ENCODE data around the gene MPHOSPH6.

- RRBS, 2 experiments = 81% methylated on average over 3 of the region's 29 CpGs; no CpG with 5 or more reads in 1 of the 2 experiments
CAGE:
- cytosol, long polyA minus RNA = no peak
- cytosol, long polyA plus RNA = no peak
- long polyA plus RNA = no peak
- nucleus, long polyA minus RNA = no peak
- nucleus, long polyA plus RNA = no peak
Measured at GRCh38 chr16:81652160-81653333, 126.5 kb upstream of the PLCG2 start.

GRCh38 chr16:81654945-81656125 is 123.8 kb upstream of the PLCG2 start:
- RRBS, 2 experiments = no CpG with 5 or more reads among the region's 23 CpGs
CAGE:
- cytosol, long polyA minus RNA = no peak
- cytosol, long polyA plus RNA = no peak
- long polyA plus RNA = no peak
- nucleus, long polyA minus RNA = no peak
- nucleus, long polyA plus RNA = no peak

DNA sequence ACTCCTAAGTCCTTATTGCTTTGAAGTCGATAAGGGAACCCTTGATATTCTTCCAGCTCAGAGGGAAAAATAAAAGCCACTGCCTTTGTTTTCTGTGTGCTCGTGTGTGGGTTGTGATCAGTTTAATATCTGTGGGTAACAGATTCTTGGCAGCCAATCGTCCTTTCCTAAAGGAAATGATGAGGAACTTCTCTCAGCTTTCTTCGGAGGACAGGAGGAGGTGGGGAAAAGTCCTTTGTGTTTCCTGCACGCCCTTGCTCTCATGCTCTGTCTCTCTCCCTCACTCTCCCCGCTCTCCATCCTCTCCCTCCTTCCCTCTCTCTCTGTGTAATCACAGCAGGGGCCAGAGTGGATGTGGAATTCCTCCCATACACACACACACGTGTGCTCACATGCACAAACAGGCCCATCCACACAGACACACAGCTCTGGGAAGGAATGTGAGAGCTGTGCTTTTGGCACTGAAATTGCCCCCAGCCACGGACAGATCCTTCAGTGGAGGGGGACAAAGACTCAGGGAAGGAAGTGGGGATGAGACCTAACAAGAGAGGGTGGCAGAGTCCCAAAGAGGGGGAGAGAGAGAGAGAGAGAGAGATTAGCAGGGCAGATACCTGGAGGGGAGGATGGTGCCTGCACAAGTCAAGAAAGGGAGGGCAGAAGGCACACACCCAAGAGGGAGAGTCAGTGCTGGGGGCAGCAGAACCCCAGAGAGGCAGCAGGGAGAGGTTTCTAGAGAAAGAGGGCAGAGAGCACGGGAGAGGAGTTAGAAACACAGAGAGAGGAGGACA is 83.6 kb upstream of the PLCG2 start:
- RRBS, 2 experiments = no CpG with 5 or more reads among the region's 9 CpGs
CAGE:
- cytosol, long polyA minus RNA = no peak
- cytosol, long polyA plus RNA = no peak
- long polyA plus RNA = no peak
- nucleus, long polyA minus RNA = no peak
- nucleus, long polyA plus RNA = no peak

- RRBS, 2 experiments = no CpG with 5 or more reads among the region's 16 CpGs
CAGE:
- cytosol, long polyA minus RNA = no peak
- cytosol, long polyA plus RNA = no peak
- long polyA plus RNA = start-site peak on the plus strand at chr16:81711176-81711734, 533 and 476 reads in 2 replicates
- nucleus, long polyA minus RNA = no peak
- nucleus, long polyA plus RNA = no peak
Measured at GRCh38 chr16:81710941-81711611, 68.0 kb upstream of the PLCG2 start.

- RRBS, 2 experiments = 97% methylated on average over 4 of the region's 16 CpGs
CAGE:
- cytosol, long polyA minus RNA = no peak
- cytosol, long polyA plus RNA = no peak
- long polyA plus RNA = no peak
- nucleus, long polyA minus RNA = no peak
- nucleus, long polyA plus RNA = no peak
Measured at GRCh38 chr16:81711612-81712116, 67.4 kb upstream of the PLCG2 start.

- RRBS, 2 experiments = 27 to 29% methylated on average over 27 of the region's 78 CpGs
CAGE:
- cytosol, long polyA minus RNA = no peak
- cytosol, long polyA plus RNA = no peak
- long polyA plus RNA = no peak
- nucleus, long polyA minus RNA = no peak
- nucleus, long polyA plus RNA = no peak
Measured at GRCh38 chr16:81779412-81780399, 615 bp downstream of the PLCG2 start.

- RRBS, 2 experiments = no CpG with 5 or more reads among the region's 26 CpGs
CAGE:
- cytosol, long polyA minus RNA = no peak
- cytosol, long polyA plus RNA = no peak
- long polyA plus RNA = no peak
- nucleus, long polyA minus RNA = no peak
- nucleus, long polyA plus RNA = no peak
Measured at GRCh38 chr16:81785569-81786914, 7.0 kb downstream of the PLCG2 start.

- RRBS, 2 experiments = no CpG with 5 or more reads among the region's 4 CpGs
CAGE:
- cytosol, long polyA minus RNA = no peak
- cytosol, long polyA plus RNA = no peak
- long polyA plus RNA = no peak
- nucleus, long polyA minus RNA = no peak
- nucleus, long polyA plus RNA = start-site peak on the plus strand at chr16:82056428-82056550, 31 and 22 reads in 2 replicates
Measured at GRCh38 chr16:82056192-82056622, 21.2 kb downstream of the HSD17B2 start.

DNA sequence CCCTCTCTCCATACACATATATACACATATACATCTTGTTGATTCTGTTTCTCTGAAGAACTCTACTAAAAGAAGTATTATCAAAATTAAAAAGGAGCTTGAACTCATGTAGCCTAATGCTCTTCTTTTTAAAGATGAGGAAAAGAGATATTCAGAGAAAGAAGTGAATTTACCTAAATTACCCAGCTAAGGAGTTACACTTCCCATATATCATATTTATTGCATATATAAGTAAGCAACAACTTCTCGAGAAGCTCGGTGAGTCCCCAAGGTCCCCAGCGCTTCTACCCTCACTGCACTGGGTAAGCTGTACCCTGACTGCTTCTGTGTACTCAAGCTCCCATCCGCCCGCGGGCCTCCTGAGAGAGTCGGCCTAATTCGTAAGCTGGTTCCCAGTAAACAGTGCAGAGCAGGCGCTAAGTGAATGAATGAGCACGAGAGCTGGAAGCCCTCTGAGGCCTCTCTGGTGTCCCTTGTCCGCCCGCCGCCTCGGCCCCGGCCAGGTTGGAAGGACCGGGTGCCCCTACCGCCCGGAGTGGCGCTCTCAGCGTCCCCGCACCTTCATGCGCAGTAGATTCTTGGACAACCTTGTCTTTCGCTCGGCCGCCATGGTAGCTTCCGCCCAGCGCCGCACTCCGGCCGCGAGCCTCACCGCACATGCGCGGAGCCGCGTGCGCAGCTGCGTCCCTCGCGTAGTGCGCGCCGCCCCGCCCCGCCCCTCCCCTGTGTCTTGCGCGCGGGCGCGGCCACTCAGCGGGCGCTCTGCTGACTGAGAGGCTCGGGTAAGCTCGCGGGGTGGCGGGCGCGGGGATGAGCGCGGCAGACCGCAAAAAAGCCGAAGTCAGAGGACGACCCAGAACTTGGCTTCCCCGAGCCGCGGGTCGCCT is at the start of gene MPHOSPH6:
Gene MPHOSPH6, minus strand, starts transcription at position 659 of the 887 bp plus-strand sequence.
- RRBS, 2 experiments = under 1 to 3% methylated on average over 9 of the region's 67 CpGs
CAGE:
- cytosol, long polyA minus RNA = start-site peak on the minus strand centred at position 632 of the sequence, 11 bp wide, 37 reads
- cytosol, long polyA plus RNA = start-site peak on the minus strand centred at position 636 of the sequence, 40 bp wide, 176 and 797 reads in 2 replicates
- long polyA plus RNA = start-site peak on the minus strand centred at position 640 of the sequence, 48 bp wide, 71 and 858 reads in 2 replicates
- nucleus, long polyA minus RNA = no peak
- nucleus, long polyA plus RNA = start-site peak on the minus strand centred at position 627 of the sequence, 23 bp wide, 140 and 635 reads in 2 replicates

DNA sequence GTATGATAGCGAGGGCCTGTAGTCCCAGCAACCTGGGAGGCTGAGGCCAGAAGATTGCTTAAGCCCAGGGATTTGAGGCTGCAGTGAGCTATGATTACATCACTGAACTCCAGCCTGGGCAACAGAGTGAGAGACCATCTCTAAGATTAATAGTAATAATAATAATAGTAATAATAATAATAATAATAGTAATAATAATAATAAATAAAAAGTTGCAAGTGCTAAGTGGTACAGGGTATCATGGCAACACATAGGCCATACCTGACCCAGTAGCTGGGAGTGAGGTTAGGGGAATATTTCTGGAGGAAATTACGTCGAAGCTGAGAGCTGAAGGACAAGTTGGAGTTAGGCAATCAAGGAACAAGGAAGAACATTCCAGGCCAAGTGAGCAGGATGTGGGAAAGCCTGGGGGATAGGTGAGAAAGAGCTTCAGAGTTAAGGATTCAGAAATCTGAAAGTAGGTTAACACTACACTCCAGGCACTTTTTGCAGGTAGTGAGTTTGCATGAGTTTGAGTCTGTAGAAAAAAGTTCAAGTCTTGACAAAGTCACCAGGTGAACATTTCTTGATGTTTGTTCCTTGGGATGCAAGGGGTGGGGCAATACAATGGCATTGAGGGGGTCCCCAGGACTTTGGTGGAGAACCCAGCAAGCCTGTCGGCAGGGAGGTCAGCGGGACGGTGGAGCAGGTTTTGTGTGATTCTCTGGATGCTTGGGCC is 27.5 kb upstream of the MPHOSPH6 start:
- RRBS, 2 experiments = no CpG with 5 or more reads among the region's 6 CpGs
CAGE:
- cytosol, long polyA minus RNA = no peak
- cytosol, long polyA plus RNA = no peak
- long polyA plus RNA = no peak
- nucleus, long polyA minus RNA = no peak
- nucleus, long polyA plus RNA = no peak

- RRBS, 2 experiments = no CpG with 5 or more reads among the region's 2 CpGs
CAGE:
- cytosol, long polyA minus RNA = no peak
- cytosol, long polyA plus RNA = no peak
- long polyA plus RNA = no peak
- nucleus, long polyA minus RNA = no peak
- nucleus, long polyA plus RNA = no peak
Measured at GRCh38 chr16:82652306-82652876, 25.6 kb downstream of the CDH13 start.

GRCh38 chr16:82833562-82833911 is 206.8 kb downstream of the CDH13 start:
- RRBS, 2 experiments = no CpG with 5 or more reads among the region's 5 CpGs
CAGE:
- cytosol, long polyA minus RNA = no peak
- cytosol, long polyA plus RNA = no peak
- long polyA plus RNA = no peak
- nucleus, long polyA minus RNA = no peak
- nucleus, long polyA plus RNA = no peak

GRCh38 chr16:83993968-83994398 is 25.9 kb downstream of the NECAB2 start:
- RRBS, 2 experiments = no CpG with 5 or more reads among the region's 10 CpGs
CAGE:
- cytosol, long polyA minus RNA = no peak
- cytosol, long polyA plus RNA = no peak
- long polyA plus RNA = no peak
- nucleus, long polyA minus RNA = no peak
- nucleus, long polyA plus RNA = no peak

DNA sequence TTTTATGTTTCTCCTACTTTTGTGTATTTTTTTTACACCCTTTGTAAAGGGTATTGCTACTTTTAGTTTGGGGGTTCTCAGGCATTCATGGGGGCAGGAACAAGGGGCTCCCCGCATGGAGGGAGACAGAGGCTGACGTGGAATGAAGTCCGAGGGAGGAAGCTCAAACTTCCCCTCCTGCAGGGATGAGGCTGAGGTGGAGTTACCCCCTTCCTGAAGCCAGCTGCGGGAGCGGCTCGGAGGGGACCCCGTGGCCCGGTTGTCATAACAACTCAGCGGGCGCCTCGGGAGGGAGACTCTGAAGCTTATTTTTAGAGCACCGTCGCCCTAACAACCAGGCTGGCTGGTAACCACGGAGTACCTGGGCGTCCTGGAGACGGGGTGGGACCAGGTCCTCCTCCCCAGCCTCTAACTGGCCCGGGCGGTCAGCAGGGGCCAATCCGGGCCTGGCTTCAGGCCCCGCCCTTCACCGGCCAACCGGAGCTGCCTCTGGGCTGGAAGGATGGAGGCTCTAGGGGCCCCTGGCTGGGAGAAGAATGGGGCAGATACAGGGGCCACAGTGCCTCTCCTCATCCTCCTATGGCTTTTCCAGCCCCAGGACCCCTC is 27.7 kb downstream of the NECAB2 start:
- RRBS, 2 experiments = no CpG with 5 or more reads among the region's 22 CpGs
CAGE:
- cytosol, long polyA minus RNA = no peak
- cytosol, long polyA plus RNA = no peak
- long polyA plus RNA = no peak
- nucleus, long polyA minus RNA = no peak
- nucleus, long polyA plus RNA = no peak

DNA sequence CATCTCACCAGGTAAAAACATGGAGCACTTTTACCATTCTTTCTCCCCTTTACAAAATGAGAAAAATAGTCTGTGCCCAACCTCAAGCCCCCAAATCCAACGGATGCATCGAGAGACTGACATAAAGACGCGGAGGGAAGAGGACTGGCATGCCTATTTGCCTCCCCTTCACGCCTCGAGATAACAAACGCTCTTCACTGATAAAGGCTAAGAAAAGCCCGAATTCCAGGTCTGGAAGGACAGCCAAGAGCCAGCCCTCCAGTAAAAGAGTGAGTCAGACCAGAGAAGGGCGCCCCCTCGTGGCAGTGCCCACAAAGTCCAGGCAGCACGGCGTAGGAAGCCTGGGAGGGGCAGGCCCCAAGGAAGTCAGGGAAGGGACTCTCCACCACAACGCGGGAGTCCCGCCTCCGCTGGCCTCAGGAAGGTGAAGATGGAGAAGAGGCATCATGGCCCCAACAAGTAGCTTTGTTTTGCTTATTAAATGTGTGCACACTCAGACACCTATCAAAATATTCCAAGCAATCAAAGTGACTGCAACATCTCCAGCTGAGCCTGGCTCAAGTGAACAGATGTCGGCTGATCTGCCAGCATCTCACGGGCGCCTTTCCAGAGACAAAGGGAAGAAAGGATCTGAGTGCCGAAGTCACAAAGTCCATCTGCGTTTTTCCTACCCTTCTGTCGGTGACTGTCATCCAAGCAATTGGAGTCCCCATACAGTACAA is 20.2 kb upstream of the SLC38A8 start:
- RRBS, 2 experiments = no CpG with 5 or more reads among the region's 22 CpGs
CAGE:
- cytosol, long polyA minus RNA = no peak
- cytosol, long polyA plus RNA = no peak
- long polyA plus RNA = no peak
- nucleus, long polyA minus RNA = no peak
- nucleus, long polyA plus RNA = no peak

DNA sequence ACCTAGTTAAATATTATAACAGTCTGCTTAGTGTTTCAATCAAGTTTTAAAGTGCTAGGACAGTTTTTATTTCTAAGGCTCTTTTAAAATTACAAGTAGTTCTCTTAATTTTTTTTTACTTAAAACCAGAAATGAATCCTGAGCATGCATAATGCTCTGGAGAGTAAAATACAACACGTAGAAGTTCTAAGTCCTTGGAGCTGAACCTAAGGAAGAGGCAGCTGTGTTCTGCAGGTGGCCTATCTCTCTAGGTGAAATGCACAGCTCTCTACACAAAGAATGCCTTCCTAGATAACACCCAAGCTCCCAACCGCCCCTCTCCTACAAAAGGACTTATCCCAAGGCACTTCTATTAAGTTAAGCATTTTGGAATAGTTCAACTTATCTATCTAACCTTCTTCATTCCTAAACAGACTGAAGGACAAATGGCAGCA is 24.9 kb downstream of the MBTPS1 start:
- RRBS, 2 experiments = no CpG with 5 or more reads among the region's 2 CpGs
CAGE:
- cytosol, long polyA minus RNA = no peak
- cytosol, long polyA plus RNA = no peak
- long polyA plus RNA = no peak
- nucleus, long polyA minus RNA = no peak
- nucleus, long polyA plus RNA = no peak

DNA sequence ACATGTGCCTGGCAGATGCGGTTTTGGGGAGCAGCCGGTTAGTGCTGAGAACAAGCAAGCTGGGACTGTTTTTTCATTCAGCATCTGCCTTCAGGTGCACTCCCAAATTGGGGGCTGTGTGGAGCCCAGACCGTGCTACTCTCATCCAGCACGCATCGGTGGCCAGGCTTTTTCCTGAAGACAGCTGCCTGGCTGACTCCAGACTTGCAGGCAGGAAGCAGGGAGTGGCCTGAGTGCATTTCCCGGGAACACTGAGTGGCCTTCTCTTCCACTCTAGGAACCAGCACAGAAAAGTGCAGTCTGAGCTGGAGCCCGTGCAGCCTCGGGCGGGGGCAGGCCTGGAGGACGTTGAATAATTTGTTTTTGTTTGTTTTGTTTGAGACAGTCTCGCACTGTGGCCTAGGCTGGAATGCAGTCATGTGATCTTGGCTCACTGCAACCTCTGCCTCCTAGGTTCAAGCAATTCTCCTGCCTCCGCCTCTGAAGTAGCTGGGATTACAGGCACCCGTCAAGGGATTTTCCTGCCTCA is 9.9 kb downstream of the TAF1C start:
- RRBS, 2 experiments = 7% methylated on average over 2 of the region's 13 CpGs
CAGE:
- cytosol, long polyA minus RNA = no peak
- cytosol, long polyA plus RNA = no peak
- long polyA plus RNA = no peak
- nucleus, long polyA minus RNA = no peak
- nucleus, long polyA plus RNA = no peak

- RRBS, 2 experiments = no CpG with 5 or more reads among the region's 19 CpGs
CAGE:
- cytosol, long polyA minus RNA = no peak
- cytosol, long polyA plus RNA = no peak
- long polyA plus RNA = no peak
- nucleus, long polyA minus RNA = no peak
- nucleus, long polyA plus RNA = no peak
Measured at GRCh38 chr16:84283963-84284691, 10.6 kb upstream of the WFDC1 start.

DNA sequence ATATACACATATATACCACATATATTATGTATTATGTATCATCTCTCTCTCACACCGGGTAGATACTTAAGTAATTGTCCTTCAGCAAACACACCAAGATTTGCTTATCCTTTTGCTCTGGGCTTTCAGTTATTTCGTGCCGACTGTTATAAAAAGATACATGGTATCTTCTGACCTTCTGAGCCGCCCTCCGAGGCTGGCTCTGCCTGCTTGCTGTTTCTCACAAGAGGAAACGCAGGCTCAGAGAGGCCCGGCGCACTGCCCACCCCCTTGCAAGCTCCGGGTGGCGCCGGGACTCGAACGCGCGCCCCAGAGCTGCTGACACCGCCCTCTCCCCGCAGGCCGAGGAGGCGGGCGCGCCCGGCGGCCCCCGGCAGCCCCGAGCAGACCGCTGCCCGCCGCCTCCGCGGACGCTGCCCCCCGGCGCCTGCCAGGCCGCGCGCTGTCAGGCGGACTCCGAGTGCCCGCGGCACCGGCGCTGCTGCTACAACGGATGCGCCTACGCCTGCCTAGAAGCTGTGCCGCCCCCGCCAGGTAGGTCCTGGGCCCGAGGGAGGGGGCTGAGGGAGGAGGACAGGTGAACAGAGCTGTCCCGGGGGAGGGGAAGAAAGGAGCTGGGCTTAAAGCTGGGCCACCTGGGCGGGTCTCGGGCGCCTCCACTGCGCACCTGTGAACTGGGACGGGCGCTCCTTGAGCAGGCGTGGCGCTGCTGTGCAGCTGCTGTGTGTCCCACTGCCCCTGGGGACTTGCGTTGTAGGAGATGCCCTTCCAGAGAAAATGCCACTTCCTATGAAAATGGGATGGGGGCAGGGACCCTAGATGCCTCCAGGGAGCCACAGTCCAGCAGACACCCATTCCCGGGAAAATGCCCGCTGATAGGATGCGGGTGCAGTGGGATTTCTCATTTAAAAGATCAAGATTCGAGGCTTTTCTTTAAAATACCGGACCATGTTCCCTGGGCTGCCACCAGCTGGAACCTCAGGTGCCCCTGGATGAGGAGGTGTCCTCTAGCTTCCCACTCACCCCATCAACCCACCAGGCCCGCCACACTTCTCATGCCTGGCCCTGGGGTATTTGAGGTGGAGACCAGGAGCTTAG is 18.3 kb downstream of the WFDC1 start:
- RRBS, 2 experiments = 5 to 8% methylated on average over 29 to 34 of the region's 64 CpGs
CAGE:
- cytosol, long polyA minus RNA = no peak
- cytosol, long polyA plus RNA = no peak
- long polyA plus RNA = no peak
- nucleus, long polyA minus RNA = no peak
- nucleus, long polyA plus RNA = no peak

GRCh38 chr16:84340130-84340888 is 28.0 kb upstream of the ATP2C2 start:
- RRBS, 2 experiments = no CpG with 5 or more reads among the region's 19 CpGs
CAGE:
- cytosol, long polyA minus RNA = no peak
- cytosol, long polyA plus RNA = no peak
- long polyA plus RNA = no peak
- nucleus, long polyA minus RNA = no peak
- nucleus, long polyA plus RNA = no peak

Data from HepG2 (cell line).